Measurements from ENCODE around the gene LSS.

GRCh38 chr21:46228290-46229100, at the start of gene LSS:
LSS (minus strand) TSS chr21:46228774.
- PRO-cap, 8 experiments, result peak in 8 of 8 experiments; most common plus-strand start chr21:46228698 (in 1); most common minus-strand start chr21:46228774 (in 7)

- PRO-cap, 8 experiments, result no peak in any of the 8 experiments
Observed at GRCh38 chr21:46314977-46315728, 8.5 kb downstream of the C21orf58 start.

DNA sequence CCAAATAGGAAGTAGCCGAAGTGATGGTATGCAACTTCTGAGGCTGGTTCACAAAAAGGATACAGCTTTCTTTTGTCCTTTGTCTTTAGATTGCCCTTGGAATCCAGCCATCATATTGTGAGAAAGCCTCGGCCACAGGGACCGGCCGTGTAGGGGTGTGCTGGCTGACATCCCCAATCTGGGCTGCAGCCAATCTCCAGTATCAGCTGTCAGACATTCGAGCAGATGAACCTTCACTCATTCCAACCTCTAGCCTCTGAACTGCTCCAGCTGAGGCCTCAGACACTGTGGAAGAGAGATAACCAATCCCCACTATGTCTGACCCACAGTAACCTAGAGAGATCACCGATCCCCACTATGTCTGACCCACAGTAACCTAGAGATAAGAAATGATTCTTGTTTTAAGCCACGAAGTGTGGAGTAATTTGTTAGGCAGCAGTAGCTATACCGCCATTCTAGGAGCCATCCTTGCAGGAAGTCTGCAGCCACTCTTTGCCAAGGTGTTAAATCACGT, 3.0 kb upstream of the DIP2A start:
- PRO-cap, 8 experiments, result no peak in any of the 8 experiments

DNA sequence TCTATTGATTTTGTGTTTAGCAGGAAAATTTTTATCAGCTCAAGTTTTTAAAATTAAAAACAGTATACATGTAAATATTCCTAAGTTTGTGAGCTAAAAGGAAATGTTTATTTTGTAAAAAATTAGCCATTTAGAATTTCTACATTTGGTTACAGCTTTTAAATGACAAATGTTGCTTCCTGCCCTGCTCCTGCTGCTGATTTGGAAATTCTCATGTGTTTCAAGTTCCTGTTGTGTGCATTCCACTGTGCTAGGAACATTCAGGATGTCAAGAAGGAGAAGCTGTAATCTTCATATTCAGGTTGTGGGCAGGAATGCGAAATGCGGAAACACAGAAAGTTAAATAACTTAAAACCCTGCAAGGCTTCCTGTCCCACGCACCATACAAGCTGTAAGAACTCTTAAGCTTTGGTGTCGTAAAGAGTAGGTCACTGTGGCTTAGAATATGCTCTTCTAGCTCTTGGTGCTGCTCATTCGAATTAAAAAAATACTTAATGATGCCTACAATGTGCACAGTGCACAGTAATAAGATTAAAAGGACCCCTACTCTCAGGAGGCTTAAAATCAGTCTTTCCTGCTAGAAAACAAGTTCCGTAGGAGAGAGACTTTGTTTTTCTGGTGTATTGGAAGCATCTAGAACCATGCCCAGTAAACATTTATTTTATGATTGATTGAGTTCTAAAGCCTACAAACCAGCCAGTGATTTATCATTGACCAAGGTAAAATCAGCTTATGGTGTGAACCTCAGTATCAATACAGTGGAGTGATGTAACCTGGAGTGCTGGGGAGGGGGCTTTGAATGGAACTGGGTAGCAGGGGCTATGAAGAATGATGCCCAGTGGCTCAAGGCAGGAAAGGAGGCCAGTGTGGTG, 52.5 kb downstream of the S100B start:
- PRO-cap, 8 experiments, result peak in 3 of 8 experiments; most common plus-strand start position 419 of the sequence (in 1); most common minus-strand start position 316 of the sequence (in 3)

DNA sequence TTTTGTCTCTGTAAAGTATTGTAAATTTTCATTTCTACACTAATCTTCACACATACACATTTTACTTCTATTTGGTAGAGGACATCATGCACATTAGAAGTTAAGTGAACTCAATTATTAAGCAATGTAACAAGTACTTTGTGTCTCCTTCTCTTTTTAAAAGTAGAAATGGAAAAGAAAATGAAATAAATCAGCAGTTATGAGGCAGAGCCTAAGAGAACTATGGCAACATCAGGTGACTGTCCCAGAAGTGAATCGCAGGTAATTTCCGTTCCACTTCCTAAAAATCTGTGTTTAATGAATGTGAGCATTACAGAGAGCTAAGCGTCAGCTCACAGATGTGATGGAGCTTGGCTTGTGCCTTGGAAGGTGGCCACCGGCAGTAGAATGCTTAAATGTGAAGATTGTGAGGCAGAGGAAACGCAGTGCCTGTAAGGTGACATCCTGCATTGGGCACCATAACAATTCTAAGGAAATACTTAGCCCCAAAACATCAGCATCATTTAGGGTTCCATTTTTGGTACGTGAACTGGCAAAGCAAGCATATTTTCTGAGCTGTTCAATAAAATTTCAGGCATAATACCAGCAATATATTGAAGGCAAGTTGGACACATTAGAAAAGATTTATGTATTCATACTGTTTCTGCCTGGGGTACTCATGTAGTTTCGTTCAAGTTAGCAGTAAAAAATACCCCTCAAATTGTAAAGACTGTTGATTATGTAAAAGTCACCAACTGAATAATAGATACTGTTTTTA, 1.4 kb downstream of the PRMT2 start:
- PRO-cap, 8 experiments, result peak in 2 of 8 experiments; most common plus-strand start position 394 of the sequence (in 1); most common minus-strand start position 389 of the sequence (in 2)

All from peripheral blood mononuclear cell (primary cell).